Right ventricle myocardium (tissue), 1 donor: ENCODE measurements around the genes LZTR1 and RIMBP3B.

DNA sequence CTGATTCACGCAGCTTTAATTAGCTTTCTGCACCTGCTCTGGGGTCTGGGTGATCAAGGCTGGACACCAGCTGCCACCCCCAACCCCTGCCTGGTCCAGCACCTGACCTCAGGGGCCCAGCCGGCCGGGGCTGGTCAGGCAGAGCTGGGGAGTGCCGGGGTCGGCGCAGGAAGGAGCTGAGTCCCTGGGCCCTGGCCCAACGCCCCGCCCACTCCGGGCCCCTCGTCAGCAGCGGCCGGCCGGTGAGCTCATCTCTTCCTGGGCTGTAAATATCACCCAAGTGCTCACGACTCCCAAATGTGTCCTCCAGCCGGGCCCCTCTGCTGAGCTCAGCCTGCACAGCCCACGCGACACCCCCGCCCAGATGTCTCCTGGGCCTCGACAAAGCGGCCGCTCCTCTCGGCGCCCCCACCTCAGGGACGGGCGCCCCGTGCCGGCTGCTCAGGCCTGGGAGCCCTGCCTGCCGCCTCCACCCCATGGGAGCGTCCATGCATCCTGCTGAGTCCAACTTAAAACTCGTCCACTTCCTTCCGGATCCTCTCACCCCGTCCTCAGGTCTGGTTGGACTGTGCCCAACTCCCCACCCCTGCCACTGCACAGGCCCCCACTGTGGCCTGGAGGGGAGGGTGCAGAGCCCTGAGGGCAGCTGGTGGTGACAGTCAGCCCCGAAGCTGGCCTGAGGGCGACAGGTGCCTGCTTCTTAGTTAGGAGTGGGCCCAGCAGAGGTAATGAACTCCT is 29.0 kb downstream of the RTN4R start:
- PRO-cap, 2 experiments, result peak in 2 of 2 experiments; most common plus-strand start position 296 of the sequence (in 2); most common minus-strand start position 153 of the sequence (in 2)

DNA sequence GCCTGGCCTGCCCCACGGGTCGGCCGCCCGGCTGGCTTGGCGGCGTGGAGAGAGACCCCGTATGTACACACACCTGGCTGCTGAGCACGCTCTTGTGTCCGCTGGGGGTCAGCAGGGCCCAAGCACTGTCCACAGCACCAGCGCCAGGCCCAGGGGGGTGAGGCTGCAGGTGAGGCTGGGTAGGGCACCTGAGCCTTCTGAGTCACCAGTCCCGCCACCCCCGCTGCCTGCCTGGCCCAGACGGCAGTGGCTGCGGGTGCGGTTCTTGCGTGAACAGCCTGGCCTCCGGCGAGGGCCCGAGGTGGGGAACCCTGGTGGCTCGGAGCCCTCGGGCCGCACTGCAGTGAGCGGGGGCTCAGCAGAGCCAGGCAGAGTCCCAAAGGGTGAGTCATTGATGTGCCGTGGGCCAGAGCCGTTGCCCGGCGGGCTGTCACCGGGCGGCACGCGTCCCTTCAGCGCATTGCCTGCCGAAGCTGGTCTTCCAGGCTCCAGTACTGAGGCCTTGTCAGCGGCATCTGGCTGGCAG is 26.5 kb downstream of the RTN4R start:
- PRO-cap, 2 experiments, result no peak in any of the 2 experiments

GRCh38 chr22:20242701-20243186 is 25.4 kb downstream of the RTN4R start:
- PRO-cap, 2 experiments, result no peak in any of the 2 experiments

DNA sequence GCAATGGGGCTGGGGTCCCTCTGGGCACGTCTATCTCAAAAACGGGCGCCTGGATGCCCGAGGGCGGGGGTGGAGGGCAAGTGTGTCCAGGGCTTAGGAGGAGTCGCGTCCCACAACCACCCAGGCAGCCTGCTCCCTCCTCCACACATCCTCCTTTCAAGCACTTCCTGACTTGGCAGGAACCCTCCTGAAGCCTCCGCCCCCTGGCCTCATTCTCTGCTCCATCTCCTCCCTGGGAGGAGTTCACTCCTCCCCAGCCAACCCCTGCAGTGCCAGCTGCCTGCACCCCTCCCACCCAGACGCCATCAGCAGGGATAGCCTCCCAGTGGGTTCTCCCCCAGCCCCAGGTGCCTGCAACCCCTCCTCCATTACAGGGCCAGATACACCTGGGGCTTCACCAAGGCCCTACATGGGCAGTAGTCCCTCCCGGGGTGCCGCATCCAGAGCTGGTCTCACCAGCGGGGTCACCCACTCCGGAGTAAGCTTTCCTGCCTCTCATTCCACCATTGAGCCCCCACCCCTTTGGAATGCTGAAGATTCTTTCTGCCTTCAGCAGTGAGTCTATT is 24.5 kb downstream of the RTN4R start:
- PRO-cap, 2 experiments, result peak in 1 of 2 experiments; most common plus-strand start position 298 of the sequence (in 1); most common minus-strand start position 147 of the sequence (in 1)

DNA sequence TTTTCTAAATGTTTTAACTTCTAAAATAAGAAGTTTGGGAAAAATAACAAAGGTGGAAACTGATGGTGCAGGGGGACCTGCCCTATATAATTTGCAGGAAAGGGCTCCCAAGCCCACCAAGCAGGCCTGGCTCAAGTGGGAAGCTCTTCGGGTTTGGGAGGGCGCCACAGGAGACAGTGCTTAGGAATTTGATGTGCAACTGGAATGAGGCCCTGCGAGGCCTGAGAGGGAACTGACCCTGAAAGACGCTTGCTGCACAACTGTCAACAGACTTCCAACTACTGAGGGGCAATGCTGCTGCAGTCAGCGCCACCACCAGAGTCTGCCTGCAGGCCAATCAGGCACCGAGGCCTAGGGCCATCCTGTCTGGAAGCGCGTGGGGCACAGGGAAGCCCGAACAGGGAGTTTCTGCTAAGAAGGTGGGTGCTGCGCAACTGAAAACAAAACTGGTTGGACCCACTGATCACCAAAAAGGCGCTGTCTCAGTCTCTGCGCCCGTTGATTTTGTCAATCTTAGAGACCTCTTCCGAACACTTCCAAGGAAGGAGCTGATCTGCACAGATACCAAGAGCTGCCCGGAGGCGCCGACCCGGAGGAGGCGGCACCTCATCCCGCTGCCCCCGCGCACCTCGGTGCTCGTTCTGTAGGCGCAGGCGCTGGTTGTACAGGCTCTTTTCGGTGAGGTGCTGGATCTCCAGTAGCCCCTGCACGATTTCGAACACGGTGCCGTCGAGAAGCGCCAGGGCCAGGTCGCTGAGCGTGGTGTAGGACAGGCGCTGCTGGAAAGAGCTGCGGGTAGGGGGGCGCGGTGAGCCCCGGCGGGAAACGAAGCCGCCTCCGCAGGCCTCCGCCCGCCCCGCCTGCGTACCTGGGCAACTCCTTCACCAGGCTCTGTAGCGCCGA is 598 bp downstream of the DGCR6L start:
- PRO-cap, 2 experiments, result no peak in any of the 2 experiments

- PRO-cap, 2 experiments, result no peak in any of the 2 experiments
Measured at GRCh38 chr22:20464125-20464663, 26.6 kb upstream of the SCARF2 start.

GRCh38 chr22:20489879-20490536 is 5.6 kb downstream of the KLHL22 start:
- PRO-cap, 2 experiments, result no peak in any of the 2 experiments

GRCh38 chr22:20532438-20533200 is 25.2 kb downstream of the MED15 start:
- PRO-cap, 2 experiments, result no peak in any of the 2 experiments

DNA sequence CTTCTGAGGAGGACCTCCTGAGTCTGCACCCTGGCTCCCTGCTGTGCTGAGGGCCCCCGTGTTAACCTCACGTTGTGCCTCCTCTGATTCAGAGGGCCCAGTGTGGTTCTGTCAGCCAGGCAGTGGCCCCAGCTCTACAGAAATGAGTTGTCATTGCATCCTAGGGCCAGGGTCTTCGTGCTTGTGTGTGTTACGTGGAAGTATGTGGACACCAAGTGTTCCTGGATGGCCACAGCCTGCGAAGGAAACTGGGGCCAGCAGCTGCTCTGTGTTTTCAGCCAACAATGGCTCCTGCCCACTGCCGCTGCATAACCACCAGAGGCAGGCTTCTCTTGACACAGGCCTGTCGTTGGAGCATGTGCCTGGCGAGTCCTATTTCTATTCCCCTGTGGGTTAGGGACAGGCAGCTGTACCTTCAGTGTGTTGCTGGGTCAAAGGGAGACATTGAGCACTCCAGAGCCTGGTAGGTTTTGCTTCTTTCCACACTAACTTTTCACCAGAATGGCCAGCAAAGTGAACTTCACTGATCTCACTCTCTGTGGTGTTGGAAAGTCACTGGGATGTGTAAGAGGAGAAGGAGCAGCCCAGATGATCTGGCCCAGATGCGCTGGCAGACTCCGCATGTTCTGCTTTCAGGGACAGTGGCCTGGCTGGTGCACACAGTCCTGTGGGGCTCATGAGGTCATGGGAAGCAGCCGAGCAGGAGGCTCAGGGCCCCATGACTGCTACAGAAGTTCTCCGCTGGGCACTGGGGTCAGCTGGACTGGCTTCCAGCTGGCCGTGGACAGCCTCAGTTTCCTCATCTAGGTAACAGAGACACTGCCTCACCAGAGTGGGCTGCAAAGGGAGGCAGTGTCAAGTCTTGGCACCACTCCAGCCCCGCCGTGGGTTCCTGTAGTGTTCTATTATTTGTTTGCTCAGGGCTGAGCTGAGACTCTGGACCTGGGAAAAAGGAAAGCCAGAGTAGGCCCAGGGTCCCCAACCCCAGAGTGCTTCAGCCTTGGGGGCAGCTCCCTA is 44.8 kb downstream of the MED15 start:
- PRO-cap, 2 experiments, result peak in 2 of 2 experiments; most common plus-strand start position 677 of the sequence (in 1); most common minus-strand start position 546 of the sequence (in 2)

DNA sequence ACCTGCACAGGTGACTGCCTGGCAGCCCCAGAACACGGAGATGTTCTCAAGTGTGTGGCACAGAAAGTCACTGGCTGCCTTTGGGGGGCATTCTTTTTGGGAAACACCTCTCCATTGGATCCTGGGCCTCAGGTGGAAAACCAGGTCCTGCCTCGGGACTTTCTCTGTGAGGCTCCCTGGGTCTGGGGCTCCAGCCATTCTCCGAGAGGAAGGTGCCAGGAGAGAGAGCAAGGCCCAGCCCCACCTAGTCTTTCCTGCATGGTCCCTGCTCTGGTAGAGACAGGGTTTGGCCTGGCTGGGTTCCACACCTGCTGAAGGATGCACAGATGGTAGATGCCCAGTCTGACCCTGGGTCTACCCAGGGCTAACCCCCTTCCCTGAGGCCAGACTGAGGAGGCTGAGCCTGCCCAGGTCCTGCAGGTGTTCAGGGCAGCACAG is 126.7 kb downstream of the MED15 start:
- PRO-cap, 2 experiments, result no peak in any of the 2 experiments

- PRO-cap, 2 experiments, result no peak in any of the 2 experiments
Measured at GRCh38 chr22:20725715-20726178, 48.2 kb upstream of the SERPIND1 start.

- PRO-cap, 2 experiments, result peak in 2 of 2 experiments; most common plus-strand start chr22:20982299 (in 2); most common minus-strand start chr22:20982211 (in 2)
Measured at GRCh38 chr22:20981513-20982635, at the start of gene LZTR1. TSS of gene LZTR1 (plus strand) at chr22:20982297.

- PRO-cap, 2 experiments, result no peak in any of the 2 experiments
Measured at GRCh38 chr22:20999200-20999963, 2.5 kb downstream of the THAP7 start.

- PRO-cap, 2 experiments, result no peak in any of the 2 experiments
Measured at GRCh38 chr22:21383592-21383917, at the start of gene RIMBP3B. TSS of gene RIMBP3B (plus strand) at chr22:21383751.

DNA sequence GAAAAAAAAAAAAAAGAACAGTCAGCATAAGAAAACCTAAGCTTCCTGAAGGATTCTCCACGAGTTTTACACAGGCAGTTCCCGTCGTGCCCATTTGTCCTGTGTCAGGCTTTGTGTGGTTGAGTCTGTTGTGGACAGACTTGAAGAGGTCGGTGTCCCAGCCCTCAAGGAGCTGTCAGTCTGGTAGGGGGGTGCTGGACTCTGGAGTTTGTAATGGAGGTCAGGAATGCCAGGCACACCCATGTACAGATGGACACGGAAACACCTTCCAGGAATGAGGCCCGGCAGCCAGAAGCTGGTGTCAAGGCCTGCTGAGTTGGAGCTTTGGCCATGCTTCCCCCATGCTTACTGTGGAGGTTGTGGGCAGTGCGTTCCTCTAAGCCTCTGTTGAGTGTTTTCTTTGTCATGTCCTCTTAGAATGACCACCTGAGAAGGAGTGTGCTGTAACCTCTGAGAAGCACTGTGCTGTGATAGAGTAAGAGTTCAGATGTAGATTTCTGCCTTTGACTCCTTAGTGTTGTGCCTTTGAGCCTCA is 10.9 kb downstream of the UBE2L3 start:
- PRO-cap, 2 experiments, result no peak in any of the 2 experiments

- PRO-cap, 2 experiments, result no peak in any of the 2 experiments
Measured at GRCh38 chr22:21696680-21697378, 31.0 kb downstream of the PPIL2 start.

GRCh38 chr22:21697379-21698232 is 31.8 kb downstream of the PPIL2 start:
- PRO-cap, 2 experiments, result peak in 2 of 2 experiments; most common plus-strand start chr22:21697609 (in 1)

GRCh38 chr22:21754178-21754885 is 18.7 kb upstream of the YPEL1 start:
- PRO-cap, 2 experiments, result no peak in any of the 2 experiments

DNA sequence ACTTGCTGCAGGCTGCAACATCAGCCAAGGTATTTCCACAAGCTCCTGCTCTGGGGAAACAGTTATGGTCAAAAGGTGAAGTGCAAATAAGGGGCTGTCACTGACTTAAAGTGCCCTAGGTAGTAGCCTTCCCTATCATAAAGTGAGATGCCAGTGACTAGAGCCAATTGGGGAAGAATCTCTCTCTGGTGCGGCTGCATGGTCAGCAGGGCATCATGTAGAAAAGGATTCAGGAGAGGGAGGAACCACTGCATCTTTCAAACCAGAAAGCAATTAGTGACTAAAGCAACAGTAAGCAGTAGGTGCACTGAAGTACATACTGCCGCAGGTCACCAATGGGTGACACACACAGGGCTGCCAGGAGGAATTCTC is 28.1 kb upstream of the YPEL1 start:
- PRO-cap, 2 experiments, result no peak in any of the 2 experiments

GRCh38 chr22:21765877-21766657 is 30.5 kb upstream of the YPEL1 start:
- PRO-cap, 2 experiments, result no peak in any of the 2 experiments